A375 (cell line): ENCODE results near the genes TPR, PTGS2, RO60 and GLRX2.

DNA sequence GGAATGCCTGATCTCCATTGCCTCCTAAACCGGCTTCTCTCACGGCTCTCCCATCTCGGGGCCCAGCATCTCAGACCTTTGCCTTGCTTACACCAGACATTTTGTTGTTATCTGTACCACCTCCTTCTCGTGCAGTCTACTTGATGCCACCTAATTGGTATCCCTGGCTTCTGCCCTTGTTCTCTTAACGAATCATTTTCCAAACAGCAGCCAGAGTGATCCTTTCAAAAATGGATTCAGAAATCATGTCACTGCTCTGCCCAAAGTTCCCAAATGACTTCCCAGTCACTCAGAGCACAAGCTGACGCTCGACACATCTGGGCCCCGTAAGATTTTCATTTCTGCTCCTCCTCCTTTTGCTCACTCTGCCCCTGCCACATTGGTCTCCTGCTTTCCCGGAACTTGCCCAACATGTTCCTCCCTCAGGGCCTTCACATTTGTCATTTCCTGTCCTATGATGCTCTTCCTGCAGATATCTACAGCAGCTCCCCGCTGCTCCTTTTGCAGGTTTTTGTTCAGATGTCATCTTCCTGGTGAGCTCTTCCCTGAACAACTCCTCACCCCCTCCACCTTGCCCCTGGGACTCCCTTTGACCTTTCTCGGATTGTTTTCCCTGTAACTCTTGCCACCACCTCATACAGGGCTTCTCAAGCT is 58.4 kb upstream of the IVNS1ABP start:
- RAMPAGE, long total RNA: no peak

- RAMPAGE, long total RNA: no peak
Measured at GRCh38 chr1:185559801-185560435, 174.3 kb upstream of the HMCN1 start.

GRCh38 chr1:185570777-185571535 is 163.2 kb upstream of the HMCN1 start:
- RAMPAGE, long total RNA: no peak

DNA sequence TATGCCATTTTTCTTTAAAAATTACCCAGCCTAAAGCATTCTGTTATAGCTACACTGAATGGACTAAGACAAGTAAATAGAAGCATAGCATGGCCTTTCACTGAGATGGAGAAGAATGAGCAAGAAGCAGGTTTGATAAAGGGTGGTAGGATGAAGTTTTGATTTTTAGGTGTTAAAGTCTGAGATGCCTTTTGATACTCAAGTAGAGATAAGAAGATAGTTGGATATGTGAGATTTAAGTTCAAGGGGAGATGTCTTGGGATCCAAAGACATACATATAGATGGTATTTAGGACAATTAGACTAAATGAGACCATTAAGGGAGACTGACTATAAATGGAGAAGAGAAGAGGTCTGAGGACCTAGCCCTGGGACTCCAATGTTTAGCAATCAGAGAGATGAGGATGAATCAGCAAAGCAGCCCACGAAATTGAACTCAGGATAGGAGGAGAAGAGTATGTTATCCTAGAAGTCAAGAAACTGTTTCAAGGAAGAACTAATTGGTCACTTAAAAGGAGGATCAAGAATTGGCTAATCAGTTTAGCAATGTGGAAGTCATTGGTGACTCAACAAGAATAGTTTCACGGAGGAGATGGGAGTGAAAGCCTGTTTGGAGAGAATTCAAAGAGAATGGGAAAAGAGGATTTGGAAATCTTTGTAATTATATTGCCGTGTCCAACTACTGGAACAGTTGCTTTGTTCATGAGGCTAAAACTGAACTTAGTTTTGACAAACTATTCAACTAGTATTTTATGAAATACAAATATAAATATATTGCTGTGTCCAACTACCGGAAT is 7.2 kb downstream of the HMCN1 start:
- RAMPAGE, long total RNA: no peak

- RAMPAGE, long total RNA: no peak
Measured at GRCh38 chr1:186359646-186360125, 15.4 kb downstream of the TPR start.

DNA sequence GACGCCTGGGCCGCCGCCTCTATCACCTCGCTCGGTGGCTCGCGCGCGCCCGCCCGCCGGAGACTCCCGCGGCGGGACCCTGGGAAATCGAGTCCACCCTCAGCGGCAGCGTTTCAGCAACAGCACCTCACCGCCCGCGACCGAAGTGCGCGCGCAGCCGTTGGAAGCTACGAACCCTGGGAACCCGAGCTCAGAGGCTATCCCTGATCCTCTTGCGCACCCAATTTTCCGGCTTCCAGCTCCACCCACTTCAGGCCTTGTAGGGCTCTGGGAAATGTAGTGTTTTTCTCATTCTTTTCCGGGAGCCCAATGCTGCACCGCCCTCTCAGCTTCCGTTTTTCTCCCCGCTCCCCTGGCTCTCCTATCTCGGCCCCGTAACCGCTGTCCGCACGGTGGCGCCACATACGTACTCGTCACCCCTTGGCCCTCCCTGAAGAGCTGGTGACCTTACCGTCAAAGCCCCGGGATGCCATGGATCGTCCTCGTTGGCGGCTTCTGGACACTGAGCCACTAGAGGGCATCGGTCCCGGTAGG is at the start of gene TPR:
Gene TPR, minus strand, starts transcription at position 146 of the 534 bp plus-strand sequence.
- RAMPAGE, long total RNA: no peak

- RAMPAGE, long total RNA: no peak
Measured at GRCh38 chr1:186679828-186681110, at the start of gene PTGS2. Gene PTGS2, minus strand, starts transcription at chr1:186680423.

DNA sequence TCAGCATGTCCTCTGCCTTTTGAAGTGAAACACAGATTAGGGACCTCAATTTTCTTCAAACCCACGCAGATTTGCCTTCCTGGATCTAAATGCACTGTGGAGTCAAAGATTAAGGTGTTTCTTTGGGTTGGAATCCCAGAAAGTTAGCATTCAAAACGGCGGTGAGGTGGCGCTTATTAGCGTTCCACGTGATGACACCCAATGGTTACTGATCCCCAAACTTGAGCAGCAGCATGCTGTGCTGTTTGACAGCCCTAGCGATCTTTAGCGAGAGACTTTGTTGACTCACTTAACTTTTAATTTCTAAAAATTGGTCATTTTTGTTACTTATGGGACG is 390 bp downstream of the PLA2G4A start:
- RAMPAGE, long total RNA: no peak

- RAMPAGE, long total RNA: no peak
Measured at GRCh38 chr1:187128581-187128961, 299.8 kb downstream of the PLA2G4A start.

- RAMPAGE, long total RNA: no peak
Measured at GRCh38 chr1:187409273-187409770, 580.6 kb downstream of the PLA2G4A start.

DNA sequence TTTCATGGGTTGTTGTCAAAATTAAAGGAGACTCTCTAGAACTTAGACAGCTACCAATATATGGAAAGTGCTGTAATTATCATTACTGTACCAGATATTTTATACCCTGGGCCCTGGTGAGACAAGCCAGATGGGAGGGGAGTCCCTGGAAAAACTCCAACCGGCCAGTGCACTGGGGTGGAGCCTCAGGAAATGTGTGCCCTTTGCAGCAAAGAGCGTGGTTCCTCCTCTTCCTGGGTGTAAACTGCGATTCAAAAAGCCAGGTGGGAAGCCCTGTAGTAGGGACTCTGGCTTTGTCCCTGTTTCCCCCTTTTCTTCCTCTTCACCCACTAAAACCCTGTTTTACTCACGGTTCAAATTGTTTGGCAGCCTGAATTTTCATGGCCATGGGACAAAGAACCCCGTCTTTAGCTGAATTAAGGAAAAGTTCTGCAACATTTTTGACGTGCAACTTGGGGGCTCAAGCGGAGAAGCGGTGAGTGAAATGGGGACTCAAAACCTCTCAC is 812.3 kb downstream of the PLA2G4A start:
- RAMPAGE, long total RNA: no peak

- RAMPAGE, long total RNA: no peak
Measured at GRCh38 chr1:192559300-192560216, 16.0 kb upstream of the RGS1 start.

DNA sequence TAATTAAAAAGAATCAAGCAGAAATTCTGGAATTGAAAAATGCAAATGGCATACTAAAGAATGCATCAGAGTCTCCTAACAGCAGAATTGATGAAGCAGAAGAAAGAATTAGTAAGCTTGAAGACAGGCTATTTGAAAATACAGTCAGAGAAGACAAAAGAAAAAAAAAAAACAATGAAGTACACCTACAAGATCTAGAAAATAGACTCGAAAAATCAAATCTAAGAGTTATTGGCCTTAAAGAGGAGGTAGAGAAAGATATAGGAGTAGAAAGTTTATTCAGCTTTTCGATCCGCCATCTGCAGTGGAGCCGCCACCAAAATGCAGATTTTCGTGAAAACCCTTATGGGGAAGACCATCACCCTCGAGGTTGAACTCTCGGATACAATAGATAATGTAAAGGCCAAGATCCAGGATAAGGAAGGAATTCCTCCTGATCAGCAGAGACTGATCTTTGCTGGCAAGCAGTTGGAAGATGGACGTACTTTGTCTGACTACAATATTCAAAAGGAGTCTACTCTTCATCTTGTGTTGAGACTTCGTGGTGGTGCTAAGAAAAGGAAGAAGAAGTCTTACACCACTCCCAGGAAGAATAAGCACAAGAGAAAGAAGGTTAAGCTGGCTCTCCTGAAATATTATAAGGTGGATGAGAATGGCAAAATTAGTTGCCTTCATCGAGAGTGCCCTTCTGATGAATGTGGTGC is 80.1 kb downstream of the RGS13 start:
- RAMPAGE, long total RNA: no peak

DNA sequence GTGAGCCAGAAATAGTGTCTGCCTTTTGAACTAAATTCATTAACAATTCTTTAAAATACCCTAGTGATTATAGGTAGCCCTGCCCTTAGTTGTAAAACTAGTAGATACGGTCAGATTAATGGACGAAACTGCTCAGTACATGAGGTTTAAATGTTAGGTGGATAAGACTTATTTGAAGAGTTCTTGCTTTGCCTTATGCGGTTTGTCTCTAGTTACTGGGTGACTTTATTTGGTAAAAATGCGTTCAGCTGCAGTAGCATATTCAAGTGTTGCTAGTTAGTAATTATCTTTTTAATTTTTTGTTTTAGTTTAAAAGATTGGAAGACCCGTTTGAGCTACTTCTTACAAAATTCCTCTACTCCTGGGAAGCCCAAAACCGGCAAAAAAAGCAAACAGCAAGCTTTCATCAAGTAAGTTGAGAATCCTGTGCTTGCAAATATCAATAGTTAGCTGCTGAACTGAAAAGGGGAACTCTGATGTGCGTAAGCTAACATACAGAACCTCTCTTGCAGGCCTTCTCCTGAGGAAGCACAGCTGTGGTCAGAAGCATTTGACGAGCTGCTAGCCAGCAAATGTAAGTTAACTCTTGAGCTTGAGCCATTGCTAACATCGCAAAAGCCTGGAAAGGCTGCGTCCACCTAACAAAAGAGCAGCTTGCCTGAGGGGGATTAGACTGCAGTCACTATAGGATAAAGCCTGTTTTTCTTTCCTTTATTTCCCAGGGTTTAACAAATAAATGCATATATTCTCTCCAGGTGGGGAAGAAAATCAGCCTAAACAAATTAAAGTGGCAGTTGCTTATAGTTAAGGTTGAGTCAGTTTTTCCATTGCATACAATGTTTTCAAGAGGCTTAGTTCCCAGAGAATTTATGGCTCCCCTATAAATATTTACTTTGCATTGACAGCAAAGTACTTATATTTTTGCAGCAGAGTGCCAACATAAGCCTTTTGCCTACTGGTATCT is 1.3 kb downstream of the RGS2 start:
- RAMPAGE, long total RNA: no peak

DNA sequence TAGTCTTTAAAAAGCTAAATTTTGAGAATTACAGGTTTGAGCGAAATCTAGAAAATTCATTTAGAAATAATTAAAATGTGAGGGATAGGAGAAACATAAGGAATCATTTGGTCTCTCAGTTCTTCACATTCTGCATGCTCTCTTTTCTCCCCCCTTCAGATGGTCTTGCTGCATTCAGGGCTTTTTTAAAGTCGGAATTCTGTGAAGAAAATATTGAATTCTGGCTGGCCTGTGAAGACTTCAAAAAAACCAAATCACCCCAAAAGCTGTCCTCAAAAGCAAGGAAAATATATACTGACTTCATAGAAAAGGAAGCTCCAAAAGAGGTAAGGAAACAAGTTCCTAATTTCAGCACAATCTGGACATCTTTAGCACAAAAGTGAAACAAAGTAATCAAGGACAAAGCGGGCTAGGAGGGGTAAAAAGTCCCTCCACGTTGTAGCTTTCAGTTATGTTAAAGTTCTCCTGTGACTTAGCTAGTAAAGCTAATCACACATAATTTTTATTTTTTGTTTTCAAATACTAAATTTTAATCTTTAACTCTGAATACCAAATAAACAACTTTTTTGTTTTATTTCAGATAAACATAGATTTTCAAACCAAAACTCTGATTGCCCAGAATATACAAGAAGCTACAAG is 2.1 kb downstream of the RGS2 start:
- RAMPAGE, long total RNA: no peak

- RAMPAGE, long total RNA: no peak
Measured at GRCh38 chr1:192811461-192812487, 2.9 kb downstream of the RGS2 start.

- RAMPAGE, long total RNA: no peak
Measured at GRCh38 chr1:193059191-193059813, at the start of gene RO60. Gene RO60, plus strand, starts transcription at chr1:193059612.

GRCh38 chr1:193104866-193105889 is at the start of gene GLRX2:
Gene GLRX2, minus strand, starts transcription at chr1:193105414.
- RAMPAGE, long total RNA: no peak

GRCh38 chr1:193141545-193142135 is 19.8 kb downstream of the CDC73 start:
- RAMPAGE, long total RNA: no peak

DNA sequence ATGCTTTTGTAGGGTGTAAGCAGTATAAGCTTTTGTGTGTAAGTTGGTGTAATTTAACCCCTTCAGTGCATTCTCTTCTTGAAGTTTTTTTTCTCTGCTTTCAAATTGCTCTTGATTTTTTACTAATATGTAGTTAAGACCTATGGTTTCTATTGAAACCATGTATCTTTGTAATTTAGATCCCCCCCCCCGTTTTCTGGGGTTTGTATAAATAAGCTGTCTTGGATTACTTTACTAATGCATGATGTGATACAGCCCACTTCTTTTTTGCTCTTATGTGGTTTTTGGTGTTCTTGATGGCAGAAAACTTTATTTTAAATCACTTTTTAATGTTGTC is 477 bp upstream of the B3GALT2 start:
- RAMPAGE, long total RNA: no peak